T-cell (primary cell): ENCODE results near the genes COL12A1, TMEM30A and BCKDHB.

- PRO-cap, 7 experiments, result no peak in any of the 7 experiments
Observed at GRCh38 chr6:75052155-75052416, 153.8 kb downstream of the COL12A1 start.

DNA sequence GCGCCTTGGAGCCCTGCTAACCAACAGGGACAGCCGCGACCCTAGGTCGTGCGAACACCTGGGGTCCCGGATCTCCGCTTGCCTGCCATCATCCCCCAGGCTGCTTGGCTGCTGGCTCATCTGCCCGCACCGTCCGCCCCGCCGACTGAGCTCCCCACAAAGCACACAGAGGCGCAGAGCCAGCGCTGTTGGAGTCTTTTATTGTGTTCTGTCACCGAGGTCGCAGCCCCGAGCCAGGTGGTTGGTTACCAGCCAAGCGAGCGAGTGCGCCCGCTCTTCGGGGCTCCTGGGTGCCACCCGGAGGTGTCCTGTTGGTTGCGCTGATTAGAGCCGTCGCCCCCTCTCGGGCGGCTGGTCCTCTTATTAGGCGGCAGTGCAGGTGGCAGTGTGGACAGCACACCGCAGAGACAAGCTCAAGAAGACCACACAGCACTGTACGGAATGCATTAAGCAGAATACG lies 3.8 kb downstream of the COL12A1 start:
- PRO-cap, 7 experiments, result no peak in any of the 7 experiments

- PRO-cap, 7 experiments, result no peak in any of the 7 experiments
Observed at GRCh38 chr6:75205593-75206408, at the start of gene COL12A1. Gene COL12A1 (minus strand): TSS chr6:75206053.

DNA sequence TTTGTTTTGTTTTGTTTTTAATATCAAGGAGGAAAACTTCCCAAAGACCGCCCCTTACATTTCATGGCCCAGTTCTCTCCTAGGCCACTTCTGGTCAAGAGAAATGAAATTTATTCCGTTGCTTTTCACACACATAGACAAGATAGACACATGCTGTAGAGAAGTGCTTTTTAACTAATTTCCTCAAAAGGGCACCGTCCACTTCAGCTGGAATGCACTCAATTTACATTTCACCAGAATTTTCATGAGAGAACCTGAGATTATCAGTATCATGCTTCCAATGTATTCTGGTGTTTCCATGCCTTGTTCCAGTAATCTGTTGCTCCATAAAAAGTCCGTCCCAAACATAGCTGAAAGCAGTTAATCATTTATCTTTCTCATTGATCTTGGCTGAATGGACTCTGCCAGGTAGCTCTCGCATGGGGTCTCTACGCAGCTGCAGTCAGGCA lies 18.3 kb upstream of the COL12A1 start:
- PRO-cap, 7 experiments, result no peak in any of the 7 experiments

DNA sequence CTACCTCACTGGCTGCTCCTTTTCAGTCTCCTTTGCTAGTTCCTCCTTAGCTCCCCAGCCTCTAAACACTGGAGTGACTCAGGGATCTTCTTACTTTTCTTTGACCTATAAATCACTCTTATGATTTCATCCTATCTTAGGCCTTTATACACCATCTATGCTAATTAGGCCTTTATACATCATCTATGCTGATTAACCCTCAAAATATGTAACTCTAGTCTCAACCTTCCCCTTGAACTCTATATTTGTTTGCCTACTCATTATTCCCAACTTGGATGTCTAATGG lies 9.5 kb downstream of the TMEM30A start:
- PRO-cap, 7 experiments, result no peak in any of the 7 experiments

- PRO-cap, 7 experiments, result peak in 7 of 7 experiments; most common plus-strand start chr6:75285050 (in 5); most common minus-strand start chr6:75284780 (in 7)
Observed at GRCh38 chr6:75284045-75285171, at the start of gene TMEM30A. Gene TMEM30A (minus strand): TSS chr6:75284792.

DNA sequence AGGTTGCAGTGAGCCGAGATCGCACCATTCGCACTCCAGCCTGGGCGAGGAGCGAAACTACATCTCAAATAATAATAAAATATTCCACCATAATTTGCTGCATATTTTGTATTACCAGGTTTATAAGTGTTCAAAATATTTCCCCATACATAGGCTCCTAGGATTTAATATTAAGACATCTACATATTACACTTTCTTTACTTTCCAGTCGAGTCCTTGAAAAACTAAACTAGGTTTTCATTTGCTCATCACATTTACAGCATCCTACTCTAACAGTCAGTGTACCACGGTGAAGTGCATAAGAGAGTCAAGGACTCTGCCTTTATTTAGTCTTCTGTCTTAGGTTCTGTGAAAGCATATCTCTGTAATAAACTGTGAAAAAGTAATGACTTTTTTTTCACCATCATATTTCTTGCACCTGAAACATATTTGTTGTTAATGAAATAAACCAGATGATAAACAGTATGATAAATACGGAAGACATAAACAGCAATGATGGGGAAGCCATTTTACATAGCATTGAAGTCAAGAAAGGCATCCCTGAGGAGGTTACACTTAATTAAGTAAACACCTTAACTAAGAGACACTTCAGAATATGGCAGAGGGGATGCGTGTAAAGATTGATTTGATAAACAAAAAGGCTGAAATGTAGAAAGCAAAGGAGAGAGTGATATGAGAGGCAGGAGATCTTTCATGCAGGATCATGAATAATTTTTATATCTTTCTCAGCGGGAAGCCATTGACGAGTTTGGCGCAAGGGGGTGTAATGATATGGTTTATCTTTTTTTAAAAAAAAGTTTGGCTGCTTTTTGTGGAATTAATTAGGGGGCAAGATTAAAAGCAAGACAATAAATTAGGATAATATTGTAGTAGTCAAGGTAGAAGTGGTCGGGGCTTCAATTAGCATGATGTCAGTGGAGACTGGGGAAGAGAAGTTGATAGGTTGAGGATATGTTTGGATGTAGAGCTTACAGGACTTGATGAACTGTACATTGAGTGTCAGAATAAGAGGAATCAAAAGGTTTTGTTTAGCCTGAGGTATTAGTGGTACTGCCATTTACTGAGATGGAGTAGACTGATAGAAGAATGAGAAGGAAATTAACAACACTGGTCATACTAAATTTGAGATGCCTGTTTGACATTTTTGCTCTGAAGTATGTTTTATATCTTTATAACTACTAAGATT lies 3.7 kb downstream of the SENP6 start:
- PRO-cap, 7 experiments, result no peak in any of the 7 experiments

- PRO-cap, 7 experiments, result no peak in any of the 7 experiments
Observed at GRCh38 chr6:75663107-75663700, 61.5 kb downstream of the SENP6 start.

DNA sequence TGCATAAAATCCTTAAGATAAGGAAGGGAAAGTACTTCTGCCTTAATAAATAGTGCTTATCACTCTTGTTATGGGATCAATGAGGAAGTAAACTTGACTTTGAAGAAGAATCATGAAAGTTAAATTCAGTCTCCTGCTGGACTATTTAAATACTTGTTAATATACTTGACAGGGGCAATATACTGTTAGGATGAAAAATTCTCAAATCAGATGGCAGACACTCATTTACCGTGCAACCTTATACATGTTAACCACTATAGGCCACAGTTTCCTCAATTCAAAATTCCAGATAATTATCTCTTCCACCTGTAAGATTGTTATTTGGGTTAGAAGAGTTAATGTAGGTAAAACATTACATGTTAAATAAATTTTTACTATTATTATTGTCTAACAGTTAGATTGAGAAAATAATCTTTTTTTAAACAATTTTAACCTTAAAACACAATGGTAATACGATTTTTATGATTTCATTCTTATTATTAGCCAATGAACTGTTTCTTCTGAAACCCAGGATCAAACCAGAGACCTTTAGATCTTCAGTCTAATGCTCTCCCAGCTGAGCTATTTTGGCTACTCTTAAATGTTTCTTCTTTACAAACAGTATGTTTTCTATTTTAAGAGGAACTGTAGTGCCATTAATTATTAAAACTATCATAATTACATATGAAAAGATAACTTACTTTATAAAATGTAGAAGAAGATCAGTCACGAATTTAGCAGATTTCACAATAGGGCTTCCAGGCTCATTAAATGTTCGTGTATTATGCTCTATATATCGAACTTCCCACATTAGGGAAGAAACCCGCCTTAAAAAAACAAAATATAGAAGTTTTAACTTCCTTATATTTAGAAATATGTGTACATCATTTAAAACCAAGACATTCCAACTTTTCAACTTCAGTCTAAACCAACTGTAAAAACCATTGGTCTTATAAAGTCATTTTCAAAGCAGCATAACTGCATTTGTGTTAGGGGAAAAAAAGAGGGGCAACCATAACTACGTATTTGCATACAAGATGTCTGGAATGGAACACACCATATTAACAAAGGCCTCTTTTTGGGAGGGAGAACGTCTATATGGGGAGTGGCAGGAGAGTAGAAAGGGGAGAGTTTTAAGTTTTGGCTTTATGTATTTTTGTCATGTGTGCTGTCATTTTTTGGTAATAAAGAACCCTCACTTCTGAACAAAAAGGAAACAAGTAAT lies 90.8 kb downstream of the IRAK1BP1 start:
- PRO-cap, 7 experiments, result peak in 1 of 7 experiments; most common minus-strand start position 753 of the sequence (in 1)

DNA sequence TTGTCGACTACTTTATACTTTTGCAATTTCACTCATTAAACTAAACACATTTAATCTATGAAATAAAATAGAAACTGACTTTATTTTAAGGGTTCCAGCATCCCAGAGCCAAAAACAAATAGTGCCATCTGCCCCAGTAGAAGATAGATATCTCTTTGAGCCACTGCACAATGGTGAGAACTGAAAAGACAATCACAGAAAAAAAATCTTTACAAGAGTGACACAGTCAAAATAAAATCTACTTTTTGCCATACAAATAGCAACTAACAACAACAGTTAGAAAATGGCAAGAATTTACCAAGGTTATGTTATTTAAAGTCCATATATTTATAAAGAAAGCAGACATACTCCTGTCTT lies 52.6 kb downstream of the PHIP start:
- PRO-cap, 7 experiments, result no peak in any of the 7 experiments

- PRO-cap, 7 experiments, result no peak in any of the 7 experiments
Observed at GRCh38 chr6:79180307-79180650, 102.2 kb upstream of the PHIP start.

DNA sequence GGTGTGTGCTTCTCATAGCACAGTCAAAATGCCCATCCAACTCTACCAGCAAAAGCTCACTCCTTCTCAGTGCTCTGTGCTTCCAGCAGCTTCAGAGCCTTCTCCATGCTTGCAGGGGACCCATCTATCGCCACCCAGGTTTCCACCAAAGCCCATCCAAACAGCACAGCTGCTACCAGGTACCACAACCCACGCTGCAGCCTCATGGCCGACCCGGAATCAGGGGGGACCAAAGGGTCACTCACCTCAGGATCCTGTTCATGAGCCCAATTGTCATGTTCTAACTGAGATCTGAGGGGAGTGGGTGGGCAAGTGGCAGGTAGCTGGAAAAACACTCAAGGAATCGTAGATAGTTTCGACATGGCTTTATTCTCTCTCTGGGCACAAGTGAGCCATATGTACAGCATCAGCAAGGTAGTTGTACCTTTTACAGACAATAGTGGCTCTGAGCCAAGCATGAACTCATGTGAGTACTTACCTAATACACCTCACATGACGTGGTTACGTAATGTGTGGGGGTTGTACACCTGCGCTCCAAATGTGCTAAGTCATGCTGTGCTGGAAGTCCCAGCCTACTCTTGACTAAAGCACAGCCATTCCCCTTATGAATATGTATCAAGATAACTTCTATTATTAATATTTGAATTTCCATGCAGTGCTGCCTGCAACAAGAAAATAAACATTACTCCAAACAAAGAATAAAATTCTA lies 224.1 kb downstream of the LCA5 start:
- PRO-cap, 7 experiments, result no peak in any of the 7 experiments

GRCh38 chr6:79600830-79601384 lies 30.2 kb upstream of the SH3BGRL2 start:
- PRO-cap, 7 experiments, result no peak in any of the 7 experiments

DNA sequence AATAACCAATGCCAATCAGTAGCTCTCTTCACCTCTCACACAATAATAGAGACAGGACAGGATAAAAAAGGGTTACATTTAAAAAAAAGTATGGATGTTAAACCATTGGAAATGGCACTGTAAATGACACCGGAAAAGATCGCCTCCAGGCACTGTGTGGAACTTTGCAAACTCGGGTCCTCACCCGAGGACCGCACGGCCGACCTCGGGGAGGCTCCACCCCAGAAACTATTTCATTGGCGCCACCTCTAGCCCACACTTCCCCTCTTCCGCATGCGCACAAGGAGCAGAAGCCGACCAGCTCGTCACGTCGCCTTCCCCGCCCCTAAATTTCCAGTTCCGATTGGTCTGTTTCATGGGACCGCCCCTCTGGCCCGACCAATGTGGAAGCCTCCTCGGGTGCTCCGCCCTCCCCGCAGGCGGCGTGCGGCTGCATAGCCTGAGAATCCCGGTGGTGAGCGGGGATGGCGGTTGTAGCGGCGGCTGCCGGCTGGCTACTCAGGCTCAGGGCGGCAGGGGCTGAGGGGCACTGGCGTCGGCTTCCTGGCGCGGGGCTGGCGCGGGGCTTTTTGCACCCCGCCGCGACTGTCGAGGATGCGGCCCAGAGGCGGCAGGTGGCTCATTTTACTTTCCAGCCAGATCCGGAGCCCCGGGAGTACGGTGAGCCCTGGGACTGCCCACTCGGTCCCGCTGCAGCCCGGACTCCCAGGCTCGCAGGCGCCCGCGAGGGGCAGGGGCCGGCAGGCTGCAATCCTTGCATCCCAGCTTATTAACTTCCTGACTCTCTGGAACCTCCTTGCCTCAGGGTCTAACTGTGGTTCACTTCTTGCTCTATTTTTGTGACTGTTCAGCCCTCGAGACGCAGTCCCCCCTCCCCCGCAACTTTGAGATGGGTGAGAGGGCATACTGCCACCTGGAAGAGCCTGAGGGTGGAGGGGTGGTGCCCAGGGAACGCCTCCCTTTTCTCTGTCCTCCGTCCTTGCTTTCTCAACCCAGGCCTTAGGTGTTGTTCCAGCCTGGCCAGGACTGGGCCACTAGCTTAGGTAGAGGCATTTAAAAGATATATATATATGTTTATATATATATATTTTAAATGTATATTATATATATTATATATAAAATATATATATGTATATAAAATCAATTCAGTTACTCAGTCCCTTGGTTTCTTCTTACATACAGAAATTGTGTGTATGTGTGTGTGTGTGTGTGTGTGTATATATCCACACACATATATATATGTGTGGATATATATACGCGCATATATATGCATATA lies at the start of gene BCKDHB:
TSS of gene BCKDHB (plus strand) at position 442 of the 1,276 bp plus-strand sequence.
- PRO-cap, 7 experiments, result peak in 7 of 7 experiments; most common plus-strand start position 442 of the sequence (in 7); most common minus-strand start position 230 of the sequence (in 4)

DNA sequence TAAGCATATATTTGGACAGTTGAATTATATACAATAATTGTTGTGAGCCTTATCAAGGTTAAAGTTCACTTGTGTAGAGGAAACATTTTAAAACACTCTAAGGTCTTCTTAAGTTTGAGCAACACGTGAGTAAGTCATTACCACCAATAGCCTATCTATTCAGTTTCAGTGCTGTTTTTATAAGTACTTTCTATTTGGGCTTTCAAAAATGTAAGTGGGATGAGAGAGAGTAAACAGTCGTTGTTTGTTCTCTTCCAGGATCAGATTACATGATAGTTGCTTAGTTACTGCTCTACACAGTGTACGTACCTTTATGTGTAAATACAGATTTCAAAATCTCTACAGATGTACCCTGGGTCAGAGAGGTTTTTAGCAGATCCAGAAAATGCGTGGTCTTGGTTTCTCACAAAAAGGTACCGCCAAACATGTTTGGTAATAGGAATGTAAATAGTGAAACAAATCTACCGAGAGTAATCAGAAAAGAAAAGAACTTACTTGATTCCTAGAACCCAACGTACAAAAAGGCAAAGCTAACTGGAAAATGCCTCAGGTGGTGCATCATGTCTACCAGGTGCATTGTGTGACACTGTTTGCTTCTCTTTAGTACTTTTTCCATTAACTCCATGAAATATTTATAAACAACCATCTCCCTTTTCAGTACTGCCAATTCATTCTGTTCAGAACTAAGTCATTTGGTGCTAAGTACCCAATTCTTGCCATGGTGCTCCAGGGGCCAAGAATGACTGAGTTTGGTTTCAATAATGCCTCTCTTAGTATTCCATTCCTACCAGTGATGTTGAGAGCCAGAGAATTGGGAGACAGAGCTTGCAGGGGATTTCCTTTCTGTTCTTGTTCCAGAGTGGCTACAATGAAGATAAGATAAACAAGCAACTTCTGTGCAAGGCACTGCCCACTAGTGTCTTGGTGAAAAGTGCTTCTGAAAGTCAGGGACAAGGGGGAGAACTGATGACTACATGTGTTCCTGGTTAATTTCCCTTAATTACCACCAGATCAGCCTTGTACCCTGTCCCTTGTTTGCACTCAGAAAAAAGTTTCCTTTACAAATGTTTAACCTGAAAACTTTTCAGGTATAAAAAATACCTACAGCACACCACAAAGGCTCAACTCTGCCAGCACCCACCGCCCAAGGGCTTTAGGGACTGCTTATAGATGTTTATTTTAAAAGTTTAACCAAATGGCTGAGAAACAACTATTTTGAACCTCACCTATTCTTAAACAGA lies 421.4 kb downstream of the BCKDHB start:
- PRO-cap, 7 experiments, result no peak in any of the 7 experiments

- PRO-cap, 7 experiments, result no peak in any of the 7 experiments
Observed at GRCh38 chr6:81749600-81750283, 2.7 kb downstream of the TENT5A start.

- PRO-cap, 7 experiments, result no peak in any of the 7 experiments
Observed at GRCh38 chr6:81750997-81751417, 1.5 kb downstream of the TENT5A start.

DNA sequence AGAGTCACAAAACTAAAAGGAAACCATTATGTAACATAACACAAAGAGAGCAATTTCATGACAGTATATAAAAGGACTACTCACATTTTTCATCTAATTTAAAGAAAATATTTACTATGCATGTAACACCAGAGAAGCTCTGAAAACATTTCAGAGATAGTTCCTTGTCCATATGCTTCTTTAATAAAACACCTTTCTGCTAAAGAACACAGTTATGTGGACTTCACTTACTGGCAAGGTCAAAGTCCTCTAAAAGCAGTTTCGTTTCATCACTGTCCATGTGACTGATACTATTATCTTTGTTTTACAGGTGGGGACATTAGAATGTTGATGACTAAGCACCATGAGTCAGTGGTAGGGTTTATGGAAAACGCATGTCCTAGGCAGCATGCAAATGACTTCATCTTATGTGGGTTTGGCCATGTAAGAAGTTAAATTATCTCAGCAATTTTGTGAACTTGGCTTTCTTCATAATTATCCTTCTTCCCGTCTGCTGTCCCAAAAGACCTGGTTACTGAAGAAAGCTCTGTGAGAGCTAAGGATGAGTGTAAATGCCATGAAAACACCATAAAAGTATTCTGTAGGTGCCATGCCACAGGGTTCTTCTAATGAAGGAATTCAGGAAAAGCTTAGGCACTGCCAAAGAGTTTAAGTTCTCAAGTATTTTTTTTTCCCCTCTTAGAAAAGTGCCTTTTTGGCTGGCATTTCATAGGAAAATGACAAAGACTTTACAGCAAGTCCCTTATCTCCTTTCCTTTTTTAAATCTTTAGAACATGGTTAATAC lies 185.9 kb upstream of the TENT5A start:
- PRO-cap, 7 experiments, result no peak in any of the 7 experiments

DNA sequence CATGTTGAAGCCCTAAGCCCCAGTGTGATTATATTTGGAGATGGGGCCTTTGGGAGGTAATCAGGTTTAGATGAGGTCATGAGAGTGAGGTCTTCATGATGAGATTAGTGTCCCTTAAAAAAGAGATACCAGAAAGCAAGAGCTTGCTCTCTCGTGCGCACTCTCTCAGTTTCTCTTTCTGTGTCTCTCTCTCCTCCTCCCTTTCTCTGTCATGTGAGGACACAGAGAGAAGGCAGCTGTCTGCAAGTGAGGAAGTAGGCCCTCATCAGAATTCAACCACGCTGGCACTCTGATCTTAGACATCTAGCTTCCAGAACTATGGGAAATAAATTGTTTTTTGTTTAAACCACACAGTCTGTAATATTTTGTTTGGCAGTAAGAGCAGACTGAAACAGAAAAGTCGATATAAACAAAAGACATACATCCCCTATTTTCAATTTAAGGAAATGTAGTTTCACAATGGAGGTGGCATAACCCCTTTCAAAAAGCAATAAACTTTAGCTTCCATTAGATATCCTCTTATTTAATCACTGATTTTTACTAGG lies 180.5 kb downstream of the IBTK start:
- PRO-cap, 7 experiments, result no peak in any of the 7 experiments

GRCh38 chr6:82101106-82102170 lies 146.1 kb downstream of the IBTK start:
- PRO-cap, 7 experiments, result no peak in any of the 7 experiments